ENCODE results near the genes SEMA3B and C3orf18.

- PRO-cap = no peak
These were observed 1.2 kb downstream of the GMPPB start for GRCh38 chr3:49722365-49723188.

- PRO-cap = no peak
These were observed 2.4 kb upstream of the MST1R start for GRCh38 chr3:49905964-49906614.

DNA sequence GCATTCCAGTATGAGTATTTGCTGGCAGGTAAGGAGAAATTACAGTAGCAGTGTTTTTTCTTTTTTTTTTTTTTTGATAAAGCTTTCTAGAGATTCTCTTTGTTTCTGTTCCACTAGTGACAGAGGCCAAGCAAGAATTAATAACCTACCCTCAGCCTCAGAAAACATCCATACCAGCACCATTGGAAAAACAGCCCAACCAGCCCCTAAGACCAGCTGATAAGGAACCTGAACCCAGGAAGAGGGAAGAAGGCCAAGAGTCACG lies 31.2 kb upstream of the RBM5 start:
- PRO-cap = no peak

DNA sequence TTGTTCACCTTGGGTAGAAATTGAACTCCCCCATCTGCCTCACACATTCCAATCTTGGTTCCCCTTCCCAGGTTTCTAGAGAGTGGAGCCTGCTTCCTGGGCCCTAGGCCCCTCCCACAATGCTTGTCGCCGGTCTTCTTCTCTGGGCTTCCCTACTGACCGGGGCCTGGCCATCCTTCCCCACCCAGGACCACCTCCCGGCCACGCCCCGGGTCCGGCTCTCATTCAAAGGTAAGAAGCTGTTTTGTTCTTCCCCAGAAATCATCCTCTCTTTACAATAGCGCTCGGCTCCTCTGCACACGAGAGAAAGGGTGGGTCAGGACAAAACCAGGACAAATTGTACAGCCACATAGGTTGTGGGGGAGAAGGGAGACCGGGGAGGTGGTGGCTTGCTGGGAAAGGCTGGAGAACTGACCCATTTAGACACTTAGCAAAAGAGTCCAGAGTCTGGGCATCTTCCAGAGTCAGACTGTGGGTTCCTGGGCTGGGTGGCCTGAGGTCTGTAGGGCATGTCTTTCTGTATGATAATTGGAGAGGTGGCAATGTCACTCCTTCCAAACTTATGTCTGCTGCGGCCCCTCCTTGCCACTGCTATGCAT lies 4.5 kb downstream of the SEMA3F start:
- PRO-cap = no peak

GRCh38 chr3:50165196-50165921 lies 10.2 kb downstream of the SEMA3F start:
- PRO-cap = no peak

GRCh38 chr3:50239122-50239710 lies 3.2 kb downstream of the GNAI2 start:
- PRO-cap = no peak

DNA sequence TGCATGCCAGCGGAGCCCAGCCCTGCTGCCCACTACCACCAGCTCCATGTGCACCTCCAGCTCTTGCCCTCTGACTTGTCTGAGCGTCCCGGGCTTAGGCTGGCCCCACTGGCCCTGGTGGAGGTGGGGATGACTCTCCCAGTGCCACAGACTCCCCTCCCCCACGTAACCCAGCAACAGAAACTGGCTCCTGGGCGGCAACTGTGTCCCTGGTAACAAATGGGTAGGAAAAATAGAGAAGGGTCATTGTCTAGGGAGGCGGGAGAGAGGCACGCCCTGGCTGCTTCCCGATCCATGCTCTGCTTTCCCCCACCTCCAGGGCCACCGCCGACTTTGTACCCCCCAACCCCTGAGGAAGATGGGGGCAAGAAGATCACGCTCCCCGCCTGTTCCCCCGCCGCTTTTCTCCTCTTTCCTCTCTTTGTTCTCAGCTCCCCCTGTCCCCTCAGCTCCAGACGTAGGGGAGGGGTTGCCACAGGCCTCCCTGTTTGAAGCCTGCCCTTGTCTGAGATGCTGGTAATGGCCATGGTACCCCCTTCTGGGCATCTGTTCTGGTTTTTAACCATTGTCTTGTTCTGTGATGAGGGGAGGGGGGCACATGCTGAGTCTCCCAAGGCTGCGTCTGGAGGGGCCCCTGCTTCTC lies 10.8 kb upstream of the SEMA3B start:
- PRO-cap = no peak

DNA sequence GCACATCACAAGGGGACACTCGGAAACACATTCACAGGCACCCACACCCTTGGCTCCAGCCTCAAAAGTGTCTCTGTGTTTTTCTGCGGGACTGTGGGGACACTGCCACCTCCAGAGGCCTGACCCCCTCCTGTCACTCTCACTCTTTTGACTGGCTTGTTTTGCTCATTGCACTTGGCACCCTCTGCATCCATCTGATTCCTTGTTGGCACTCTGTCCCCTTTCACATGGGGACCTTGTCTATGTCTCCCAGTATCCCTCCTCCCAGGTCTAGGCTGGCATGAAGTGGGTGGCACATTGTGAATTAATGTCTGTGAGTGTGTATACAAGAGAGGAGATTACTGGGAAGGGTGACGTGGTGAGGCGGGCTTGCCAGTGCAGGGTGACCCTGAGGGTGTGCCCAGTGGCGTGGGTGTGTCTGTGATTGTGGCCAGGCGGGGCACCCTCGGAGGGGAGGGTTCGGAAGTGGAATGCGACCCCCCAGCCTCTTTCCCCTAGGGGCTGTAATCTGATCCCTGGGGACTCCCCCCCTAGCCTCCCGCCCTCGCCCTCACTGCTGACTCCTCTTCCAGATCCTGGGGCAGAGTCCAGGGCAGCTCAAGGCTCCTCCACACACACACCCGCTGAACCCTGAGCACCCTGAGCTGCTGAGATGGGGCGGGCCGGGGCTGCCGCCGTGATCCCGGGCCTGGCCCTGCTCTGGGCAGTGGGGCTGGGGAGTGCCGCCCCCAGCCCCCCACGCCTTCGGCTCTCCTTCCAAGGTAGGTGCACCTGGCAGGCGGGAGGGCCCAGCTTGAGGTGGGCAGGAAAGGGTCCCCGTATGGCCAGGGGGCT lies at the start of gene SEMA3B:
Gene SEMA3B, plus strand, starts transcription at position 559 of the 834 bp plus-strand sequence.
- PRO-cap = no peak

GRCh38 chr3:50275244-50275943 lies 3.5 kb upstream of the LSMEM2 start:
- PRO-cap = no peak

GRCh38 chr3:50292899-50293412 lies 727 bp upstream of the IFRD2 start:
- PRO-cap = no peak

DNA sequence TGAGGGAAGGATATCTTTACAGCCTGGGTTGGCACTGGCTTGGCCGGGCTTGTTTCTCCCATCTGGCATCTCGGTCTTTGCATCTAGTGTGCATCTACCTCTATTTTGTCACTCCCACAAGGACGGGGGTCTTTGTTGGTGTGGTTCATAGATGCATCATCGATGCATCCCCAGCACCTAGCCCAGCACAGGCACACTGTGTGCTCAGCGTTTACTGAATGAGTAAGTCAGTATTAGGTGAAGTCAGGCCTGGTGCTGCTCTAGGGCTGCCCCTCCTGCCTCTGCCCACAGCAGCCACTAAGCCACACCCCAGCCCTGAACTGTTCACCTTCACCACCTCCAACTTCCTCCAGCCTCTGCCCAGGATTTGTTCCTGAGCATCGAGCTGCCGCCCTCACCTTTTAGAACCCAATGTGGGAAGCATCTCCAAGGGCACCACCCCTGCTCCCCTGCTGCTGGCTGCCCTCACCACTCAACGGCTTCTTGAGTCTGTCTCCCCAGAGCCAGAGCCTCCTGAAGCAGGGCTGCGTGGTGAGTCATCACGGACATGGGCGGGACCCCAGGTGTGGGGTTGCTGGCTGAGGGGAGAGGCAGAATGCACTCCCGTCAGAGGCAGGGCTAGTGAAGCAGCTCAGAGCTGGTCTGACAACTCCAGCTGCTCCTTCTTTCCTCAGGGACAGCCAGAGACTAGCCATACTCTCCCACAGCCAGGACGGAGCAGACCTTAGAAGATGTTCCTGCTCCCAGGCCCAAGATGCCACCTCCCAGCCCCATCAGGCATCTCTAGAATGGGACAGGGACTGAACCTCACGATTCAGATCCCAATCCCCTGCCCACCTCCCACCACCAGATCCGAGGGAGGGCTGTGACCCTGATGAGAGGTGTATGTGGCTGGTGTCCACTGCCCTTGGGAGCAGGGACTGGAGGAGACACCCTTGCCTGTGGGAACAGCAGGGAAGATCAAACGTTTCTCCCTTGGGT lies 5.8 kb downstream of the HYAL2 start:
- PRO-cap = no peak

GRCh38 chr3:50331883-50332377 lies 3.9 kb upstream of the TUSC2 start:
- PRO-cap = no peak

GRCh38 chr3:50333490-50334263 lies 5.7 kb upstream of the TUSC2 start:
- PRO-cap = no peak

DNA sequence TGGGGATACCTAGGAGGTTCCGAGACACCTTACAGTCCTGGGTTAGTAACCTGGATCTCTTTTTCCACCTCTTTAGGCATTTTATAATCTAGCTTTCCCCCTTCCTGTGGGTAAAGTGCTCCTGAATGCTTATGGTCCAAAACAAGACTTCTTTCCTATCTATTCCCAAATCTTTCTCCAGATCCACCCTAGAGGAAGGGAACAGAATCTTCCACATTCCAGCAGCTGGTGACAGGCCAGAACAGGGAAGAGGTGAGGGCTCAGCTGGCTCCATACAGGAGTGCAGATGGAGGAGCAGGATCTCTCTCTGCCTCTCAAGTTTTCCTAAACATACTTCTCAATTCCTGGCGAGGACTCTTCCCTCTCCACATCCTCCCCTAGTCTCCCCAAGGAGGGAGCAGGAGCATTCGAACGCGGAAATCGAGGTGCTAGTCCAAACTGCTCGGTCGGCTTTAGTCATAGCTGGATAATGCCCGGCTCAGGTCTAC lies 4.2 kb downstream of the RASSF1 start:
- PRO-cap = no peak

- PRO-cap = no peak
These were observed at the start of gene C3orf18 for GRCh38 chr3:50567026-50568141. Gene C3orf18 (minus strand): TSS chr3:50567747.

- PRO-cap = no peak
These were observed 15.1 kb downstream of the HEMK1 start for GRCh38 chr3:50584358-50584786.

- PRO-cap = no peak
These were observed 4.7 kb downstream of the CISH start for GRCh38 chr3:50606602-50607529.

DNA sequence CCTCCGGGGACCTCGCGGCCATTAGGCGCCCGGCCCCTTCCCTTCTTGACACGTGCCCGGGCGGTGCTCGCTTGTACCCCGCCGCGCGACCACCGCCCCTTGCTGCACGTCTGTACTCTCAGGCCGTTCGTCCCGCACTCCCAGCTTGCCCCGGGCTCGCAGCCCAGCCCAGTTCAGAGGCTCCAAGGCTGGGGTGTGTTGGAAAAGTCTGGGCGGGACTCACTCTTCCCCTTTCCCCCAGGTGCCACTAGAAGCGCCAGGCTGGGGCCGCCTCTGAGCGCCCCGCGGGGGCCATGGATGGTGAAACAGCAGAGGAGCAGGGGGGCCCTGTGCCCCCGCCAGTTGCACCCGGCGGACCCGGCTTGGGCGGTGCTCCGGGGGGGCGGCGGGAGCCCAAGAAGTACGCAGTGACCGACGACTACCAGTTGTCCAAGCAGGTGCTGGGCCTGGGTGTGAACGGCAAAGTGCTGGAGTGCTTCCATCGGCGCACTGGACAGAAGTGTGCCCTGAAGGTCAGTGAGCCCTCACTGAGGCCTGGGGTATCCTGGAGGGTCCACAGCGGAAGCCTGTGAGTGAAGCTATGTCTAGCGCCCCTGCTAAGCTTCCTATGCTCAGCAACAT lies 432 bp downstream of the MAPKAPK3 start:
- PRO-cap = no peak

GRCh38 chr3:50623817-50624521 lies 7.0 kb downstream of the MAPKAPK3 start:
- PRO-cap = no peak

GRCh38 chr3:50645365-50646306 lies 28.7 kb downstream of the MAPKAPK3 start:
- PRO-cap = no peak